SK-MEL-5 (cell line): ENCODE data around the gene MICAL1.

RAMPAGE:
- cytosol, long total RNA = no peak
- long total RNA = no peak
- nucleus, long total RNA = no peak
These were observed 14.4 kb upstream of the FOXO3 start for GRCh38 chr6:108546343-108546748.

DNA sequence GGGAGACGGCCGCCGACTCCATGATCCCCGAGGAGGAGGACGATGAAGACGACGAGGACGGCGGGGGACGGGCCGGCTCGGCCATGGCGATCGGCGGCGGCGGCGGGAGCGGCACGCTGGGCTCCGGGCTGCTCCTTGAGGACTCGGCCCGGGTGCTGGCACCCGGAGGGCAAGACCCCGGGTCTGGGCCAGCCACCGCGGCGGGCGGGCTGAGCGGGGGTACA is 549 bp downstream of the FOXO3 start:
RAMPAGE:
- cytosol, long total RNA = no peak
- long total RNA = no peak
- nucleus, long total RNA = no peak

DNA sequence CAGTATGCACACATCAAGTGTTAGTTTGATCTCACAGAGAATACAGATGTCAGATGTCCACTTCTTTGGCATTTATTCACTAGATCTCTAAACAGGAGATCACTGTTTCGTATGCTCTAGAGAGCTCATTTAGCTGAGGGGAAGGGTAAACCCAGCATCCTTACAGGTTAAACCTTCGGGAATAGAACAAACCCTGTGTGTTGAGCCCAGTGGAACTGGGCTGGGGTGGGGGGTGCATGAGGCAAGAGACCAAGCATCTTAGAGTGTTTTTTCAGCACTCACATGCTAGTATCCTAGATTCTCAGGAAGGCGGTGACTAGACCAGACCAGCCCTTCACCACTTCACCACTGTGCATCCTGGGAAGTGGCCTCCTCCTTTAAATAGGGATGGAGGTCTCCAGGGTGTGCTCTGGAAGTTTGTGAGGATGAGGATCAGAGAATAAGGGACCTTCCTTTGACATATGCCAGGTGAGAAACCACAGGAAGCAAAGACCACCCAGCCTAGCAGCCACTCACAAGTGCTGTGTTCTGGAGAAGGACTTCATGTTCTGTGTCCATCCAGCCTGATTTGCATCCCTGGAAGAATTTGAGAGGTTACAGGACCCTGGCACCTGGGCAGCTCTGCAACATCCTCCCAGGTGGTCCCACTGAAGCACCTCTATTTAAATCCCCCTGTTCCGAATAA is 75.7 kb downstream of the FOXO3 start:
RAMPAGE:
- cytosol, long total RNA = no peak
- long total RNA = no peak
- nucleus, long total RNA = no peak

DNA sequence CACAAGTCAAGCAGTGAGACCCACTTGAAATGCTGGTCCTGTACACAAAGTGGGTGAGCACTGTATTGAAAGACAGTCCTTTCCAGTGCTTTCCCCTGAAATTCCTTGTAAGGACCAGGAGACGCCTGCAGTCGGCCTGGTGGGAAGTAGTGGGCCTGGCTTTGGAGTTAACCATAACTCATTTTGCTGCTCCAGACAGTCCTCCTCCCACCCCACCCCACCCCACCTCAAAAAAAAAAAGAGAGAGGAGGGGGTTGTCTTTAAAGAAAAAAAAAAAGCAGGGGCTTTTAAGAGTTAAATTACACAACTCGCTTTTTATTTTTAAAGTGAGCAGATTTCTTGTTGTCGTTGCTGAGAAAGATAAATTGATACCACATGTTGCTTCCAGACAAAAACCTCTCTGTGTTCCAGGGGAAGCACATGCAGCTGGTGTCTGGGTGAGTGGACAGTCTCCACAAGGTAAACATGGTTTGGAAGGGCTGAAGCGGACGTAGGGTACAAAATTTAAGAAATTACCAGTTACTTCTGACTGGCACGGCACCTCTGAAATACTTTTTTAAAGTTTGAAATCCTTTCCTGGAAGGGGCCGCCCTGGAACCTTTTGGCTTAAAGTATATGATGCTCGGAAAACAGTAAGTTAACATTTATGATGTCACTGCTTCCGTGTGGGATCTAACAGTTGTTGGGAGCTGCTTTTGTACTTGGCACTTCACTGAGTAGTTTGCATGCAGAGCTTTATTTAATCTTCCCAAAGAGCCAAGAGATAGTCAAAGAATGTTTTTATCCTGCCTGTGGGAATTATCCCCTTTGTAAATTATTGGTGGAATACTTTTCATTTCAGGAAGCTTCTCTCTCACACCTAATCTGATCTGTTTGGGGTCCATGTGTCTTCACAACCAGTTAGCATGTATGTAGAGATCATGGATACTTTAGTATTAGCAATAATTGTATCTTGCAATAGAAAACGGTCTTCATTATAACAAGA is 95.5 kb downstream of the FOXO3 start:
RAMPAGE:
- cytosol, long total RNA = start-site peak on the plus strand centred at position 422 of the sequence, 71 bp wide, 13 and 13 reads in 2 replicates
- long total RNA = no peak
- nucleus, long total RNA = start-site peak on the plus strand centred at position 434 of the sequence, 49 bp wide, 14 and 5 reads in 2 replicates

DNA sequence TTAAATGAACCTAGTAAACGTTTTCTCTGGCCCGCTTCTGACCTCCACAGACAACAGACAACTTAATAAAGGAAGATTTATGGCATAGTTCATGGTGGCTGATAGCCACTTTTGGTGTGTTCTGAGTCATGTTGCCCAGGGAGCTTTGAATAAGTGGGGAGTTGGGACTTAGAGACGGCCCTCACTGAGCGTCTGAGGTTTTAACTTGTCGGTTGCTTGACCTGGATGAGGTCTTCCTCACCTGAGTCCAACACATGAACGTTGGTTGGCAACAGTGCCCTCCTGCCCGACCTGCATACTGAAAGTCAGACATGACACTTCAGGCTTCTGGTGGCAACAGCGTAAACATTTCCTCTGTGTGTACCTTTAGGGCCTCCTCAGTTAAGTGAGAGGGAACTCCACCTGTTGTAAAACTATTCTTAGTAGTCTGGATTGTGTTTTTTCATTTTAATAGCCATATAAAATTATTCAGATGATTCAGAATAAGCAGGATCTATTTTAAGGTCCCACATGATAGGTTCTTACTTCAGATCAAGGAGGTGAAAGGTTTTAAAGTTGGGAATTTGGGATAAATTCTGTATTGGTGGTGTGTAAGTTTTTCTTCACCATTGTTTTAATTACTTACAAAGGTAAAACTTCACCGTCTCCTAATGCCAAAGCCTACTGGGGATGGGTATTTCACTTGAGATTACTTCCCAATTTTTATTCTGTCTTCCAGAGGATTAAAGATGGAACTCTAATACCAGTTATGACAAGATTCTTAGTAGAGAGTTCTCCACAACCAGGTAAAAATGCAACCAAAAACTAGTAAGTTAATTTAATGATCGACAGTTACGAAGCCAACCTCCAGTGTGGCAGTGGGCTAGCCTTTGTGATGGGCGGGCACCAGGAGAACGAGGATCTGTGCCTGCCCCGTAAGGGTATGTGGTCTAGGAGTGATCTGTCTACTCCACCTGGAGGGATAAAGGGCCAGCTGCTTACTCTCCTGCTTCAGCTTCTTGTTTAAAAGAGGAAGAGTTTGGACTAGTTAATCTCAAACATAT is 124.5 kb downstream of the FOXO3 start:
RAMPAGE:
- cytosol, long total RNA = no peak
- long total RNA = no peak
- nucleus, long total RNA = no peak

DNA sequence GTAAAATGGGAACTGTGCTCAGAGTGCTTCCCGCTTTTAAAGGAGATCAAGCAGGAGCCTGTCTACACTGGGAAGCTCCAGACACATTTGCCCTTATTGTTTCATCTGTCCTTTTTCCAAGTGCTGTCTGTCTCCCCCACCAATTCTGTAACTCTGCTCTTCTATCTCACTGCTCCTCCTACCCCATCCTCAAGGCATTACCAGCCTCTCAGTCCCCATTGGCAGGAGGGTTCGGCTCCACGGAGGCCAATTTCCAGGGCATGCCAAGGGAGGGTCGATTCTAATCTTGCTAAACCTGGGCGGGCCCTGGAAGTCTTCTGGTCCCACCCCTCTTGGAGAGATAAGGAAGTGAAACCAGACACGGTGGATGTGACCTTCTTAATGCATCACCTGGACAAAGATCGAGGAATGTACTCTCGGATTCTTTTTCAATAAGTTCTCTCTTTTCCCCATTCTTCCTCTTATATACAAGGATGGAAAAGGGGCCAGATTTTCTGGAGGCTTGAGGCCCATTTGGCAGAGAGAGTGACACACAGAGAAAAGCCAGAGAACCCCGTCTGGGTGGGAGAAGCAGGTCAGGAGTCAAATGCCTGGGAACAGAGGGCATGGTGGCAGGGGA is 112.3 kb upstream of the ARMC2 start:
RAMPAGE:
- cytosol, long total RNA = no peak
- long total RNA = no peak
- nucleus, long total RNA = no peak

GRCh38 chr6:108781982-108782587 is 66.1 kb upstream of the ARMC2 start:
RAMPAGE:
- cytosol, long total RNA = no peak
- long total RNA = no peak
- nucleus, long total RNA = no peak

GRCh38 chr6:108845987-108846496 is 2.2 kb upstream of the ARMC2 start:
RAMPAGE:
- cytosol, long total RNA = no peak
- long total RNA = no peak
- nucleus, long total RNA = no peak

DNA sequence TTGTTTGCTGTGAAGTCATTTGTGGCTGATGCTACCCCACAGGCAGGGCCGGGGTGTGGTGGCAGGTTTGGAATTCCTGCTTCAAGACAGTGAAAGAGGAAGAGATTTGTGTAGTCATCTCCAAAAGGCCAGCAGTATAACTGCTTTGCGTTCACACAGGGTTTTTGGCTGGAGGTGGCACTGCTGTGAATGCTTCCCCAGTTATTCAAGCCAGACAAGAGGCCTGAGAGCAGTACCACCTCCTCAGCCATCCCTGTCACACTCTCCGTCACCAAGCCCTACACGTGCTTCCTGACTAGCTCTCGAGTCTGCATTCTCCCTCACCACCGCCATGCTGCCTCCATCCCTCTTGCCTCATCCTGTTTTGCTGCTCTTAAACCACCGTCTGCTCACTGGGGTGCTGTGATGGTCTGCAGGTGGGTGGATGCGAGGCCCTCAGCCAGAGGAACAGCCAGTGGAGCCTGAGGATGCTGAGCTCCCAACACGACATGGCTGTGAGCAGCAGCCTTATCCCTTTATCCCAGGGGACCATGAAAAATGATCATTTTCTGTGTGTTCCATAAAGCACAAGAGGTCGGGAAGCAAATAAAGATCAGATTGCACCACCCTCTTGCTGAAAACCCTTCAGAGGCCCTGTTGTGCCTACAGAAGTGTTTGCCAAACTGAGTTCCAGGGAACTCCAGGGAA is 24.1 kb downstream of the ARMC2 start:
RAMPAGE:
- cytosol, long total RNA = no peak
- long total RNA = no peak
- nucleus, long total RNA = no peak

DNA sequence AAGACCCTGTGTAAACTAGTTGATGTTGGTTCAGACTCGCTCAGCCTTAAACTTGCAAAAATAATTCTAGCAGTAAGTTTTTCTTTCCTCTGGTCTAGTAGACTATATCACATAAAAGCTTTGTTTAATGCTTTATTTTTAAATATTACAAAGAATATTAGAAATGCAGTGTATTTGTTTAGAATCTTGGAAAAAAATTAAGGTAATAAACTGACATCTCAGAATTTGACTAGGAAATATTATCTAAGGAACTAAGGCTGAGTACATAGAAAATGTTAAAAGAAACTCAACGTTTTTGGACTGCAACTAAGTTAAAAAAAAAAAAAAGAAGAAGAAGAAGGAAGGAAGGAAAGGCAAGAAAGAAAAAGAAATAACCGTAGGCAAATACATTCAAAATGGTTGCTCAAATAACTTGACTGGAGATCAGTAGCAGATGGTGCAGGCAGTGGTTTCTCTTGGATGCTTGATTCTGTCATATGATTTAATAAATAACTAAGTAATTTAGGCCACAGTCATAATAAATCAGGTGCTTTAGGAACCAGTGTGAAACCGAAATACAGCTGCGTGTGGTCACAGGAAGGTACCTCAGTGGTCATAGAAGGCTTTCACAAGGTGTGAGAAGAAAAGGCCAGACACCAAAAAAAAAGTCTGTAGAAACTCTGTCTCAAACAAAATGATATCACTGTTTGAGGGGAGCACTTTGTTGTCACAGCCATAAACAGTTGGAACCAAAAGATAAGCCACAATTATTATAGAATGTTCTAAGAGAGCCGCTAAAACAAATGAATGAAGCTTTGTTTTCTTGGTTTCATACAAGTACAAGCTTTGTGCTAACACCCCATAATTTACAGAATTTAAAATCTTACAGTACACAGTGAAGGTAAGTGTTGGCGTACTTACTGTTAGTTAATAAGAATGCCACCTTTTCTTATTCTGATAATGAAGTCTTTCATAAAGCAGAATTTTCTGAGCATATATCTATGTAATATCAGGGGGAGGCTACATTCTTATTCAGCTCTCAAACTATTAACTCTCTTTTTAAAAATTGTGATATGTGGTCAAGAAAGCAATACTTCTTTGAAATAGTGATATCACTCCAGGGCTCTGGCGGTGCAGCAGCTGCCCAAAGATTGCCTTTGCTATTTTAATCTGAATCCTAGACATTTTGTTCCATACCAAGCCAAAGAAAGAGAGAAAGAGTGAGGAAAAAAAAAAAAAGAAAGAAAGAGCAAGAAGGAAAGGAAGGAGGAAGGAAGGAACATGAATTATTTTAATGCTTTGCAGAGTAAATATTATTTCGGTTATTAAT is 56.6 kb downstream of the ARMC2 start:
RAMPAGE:
- cytosol, long total RNA = no peak
- long total RNA = no peak
- nucleus, long total RNA = no peak

DNA sequence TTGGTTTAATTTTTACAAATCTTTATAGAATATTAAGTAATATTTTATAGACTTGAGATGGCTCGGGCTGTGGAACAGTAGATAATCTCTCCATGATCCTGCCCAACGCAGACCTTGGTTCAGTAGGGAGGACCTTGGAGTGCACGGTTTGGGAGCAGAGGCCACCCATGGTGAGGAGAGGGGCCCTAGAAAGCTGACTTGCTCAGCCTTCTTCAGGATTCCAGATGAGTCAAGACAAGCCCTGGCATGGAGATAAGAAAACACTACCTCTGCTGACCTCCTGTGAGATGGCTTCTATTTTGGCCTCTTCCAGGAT is 99.8 kb downstream of the ARMC2 start:
RAMPAGE:
- cytosol, long total RNA = no peak
- long total RNA = no peak
- nucleus, long total RNA = no peak

GRCh38 chr6:109002477-109002902 is 92.2 kb downstream of the SESN1 start:
RAMPAGE:
- cytosol, long total RNA = no peak
- long total RNA = no peak
- nucleus, long total RNA = no peak

GRCh38 chr6:109013386-109014143 is 81.1 kb downstream of the SESN1 start:
RAMPAGE:
- cytosol, long total RNA = no peak
- long total RNA = no peak
- nucleus, long total RNA = no peak

DNA sequence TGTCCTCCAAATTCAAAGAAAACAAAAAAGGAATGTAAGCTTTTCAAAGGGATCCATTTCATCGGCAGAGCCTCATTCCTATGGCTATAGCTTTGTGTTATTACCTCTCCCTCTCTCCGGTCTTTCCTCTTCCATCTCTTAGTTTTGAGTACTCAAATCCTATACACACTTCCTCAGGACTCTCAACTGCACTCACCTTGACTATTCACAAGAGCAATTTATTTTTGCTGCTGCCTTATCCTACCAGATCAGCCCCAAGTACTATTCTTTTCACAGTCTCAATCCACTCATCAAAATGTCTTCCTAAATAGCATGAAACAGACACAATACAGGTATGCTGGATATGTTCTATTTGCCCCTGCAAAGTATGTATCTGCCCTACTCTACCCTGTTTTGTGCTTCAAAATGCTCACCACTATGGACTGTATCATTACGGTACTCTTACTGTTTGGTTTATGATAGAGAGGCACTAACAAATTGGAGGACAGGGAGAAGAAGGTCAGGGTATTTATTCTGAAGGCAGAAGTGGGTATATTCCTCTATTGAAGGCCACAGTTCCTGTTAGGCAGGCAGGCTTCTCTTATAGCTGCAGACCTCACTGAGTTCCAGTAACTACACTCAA is 27.1 kb downstream of the SESN1 start:
RAMPAGE:
- cytosol, long total RNA = no peak
- long total RNA = no peak
- nucleus, long total RNA = no peak

GRCh38 chr6:109367271-109367842 is 14.9 kb downstream of the CD164 start:
RAMPAGE:
- cytosol, long total RNA = no peak
- long total RNA = no peak
- nucleus, long total RNA = no peak

RAMPAGE:
- cytosol, long total RNA = no peak
- long total RNA = no peak
- nucleus, long total RNA = no peak
These were observed 1.7 kb upstream of the CD164 start for GRCh38 chr6:109384036-109384346.

GRCh38 chr6:109455517-109456147 is at the start of gene MICAL1:
Gene MICAL1, minus strand, starts transcription at chr6:109455772.
RAMPAGE:
- cytosol, long total RNA = no peak
- long total RNA = no peak
- nucleus, long total RNA = no peak

DNA sequence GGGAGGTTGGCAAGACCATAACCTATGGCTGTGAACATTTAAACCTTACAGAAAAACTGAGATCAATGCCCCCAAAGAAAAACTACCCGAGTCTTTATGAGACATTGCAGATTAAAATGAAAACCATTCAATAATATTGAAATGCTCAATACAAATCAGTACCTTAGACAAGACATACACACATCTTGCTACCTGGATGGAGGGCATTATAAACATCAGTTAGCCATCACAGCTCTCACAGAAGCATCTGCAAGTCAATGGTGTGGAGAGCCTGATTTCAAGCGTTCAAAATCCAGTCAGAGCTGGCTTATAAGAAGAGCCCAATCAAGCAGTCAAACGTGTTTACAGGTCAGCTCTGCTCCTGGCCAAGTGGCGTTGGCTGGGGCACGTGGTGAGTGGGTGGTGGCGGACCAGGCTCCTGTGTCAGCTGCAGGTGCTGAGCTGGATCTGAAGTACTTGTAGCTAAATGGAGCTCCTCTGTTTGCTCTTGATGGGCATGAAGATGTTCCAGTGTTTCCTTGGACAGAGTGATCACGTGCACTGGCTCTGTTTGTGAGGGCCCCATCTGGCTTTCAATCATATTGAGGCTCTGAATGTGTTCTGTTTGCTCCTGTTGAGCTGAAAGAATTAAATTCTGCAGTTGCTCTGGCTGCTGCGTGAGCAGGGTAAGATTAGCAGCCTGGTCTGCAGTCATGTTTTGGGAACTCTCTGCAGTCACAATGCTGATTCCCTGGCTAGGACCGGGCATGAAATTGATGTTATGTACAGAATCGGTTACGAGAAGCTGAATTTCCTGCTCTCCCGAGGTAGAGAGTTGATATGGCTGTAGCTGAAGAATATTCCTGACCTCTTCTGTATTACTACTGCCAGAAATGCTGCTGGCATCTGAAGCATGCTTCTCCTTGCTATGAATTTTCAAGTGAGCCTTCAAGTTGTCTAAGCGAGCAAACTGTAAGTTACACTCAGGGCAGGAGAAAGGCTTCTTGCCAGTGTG is 10.2 kb upstream of the MICAL1 start:
RAMPAGE:
- cytosol, long total RNA = no peak
- long total RNA = no peak
- nucleus, long total RNA = no peak

DNA sequence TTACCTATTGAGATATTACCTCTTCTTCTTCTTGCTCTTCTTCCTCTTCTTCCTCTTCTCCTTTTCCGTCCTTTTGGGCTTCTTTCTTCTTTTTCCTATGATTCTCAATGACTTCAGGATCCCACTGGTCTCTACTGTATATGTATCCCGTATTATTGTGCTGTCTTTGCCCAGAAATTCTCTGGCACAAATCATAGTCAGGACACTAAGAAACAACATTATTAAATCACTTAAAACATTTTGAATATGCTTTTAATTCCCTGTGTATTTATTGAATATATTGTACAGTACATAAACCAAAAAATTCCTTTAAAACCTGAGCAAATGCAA is 31.8 kb downstream of the AK9 start:
RAMPAGE:
- cytosol, long total RNA = no peak
- long total RNA = no peak
- nucleus, long total RNA = no peak

DNA sequence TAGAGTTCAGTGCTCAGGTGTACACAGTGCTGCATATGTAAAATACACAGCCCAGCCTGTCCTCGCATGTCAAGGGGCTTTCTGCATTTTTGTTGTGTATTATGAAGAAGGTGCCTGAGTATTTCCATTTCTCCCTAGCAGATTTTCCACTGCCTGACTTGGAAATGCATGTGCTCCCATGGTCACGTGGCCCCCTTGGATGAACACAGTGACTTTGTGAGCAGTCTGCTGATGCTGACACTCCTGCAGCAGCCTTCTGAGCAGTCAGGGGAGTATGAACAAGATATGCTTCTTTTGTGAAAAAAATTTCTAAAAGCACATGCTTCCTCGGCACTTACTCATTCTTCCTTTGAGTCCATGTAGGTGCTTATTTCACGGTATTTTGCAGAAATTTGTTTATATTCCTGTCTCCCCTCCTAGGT is 108.3 kb upstream of the GPR6 start:
RAMPAGE:
- cytosol, long total RNA = no peak
- long total RNA = no peak
- nucleus, long total RNA = no peak